Prostate gland (tissue), 2 donors: ENCODE measurements around the gene TNFRSF21.

DNA sequence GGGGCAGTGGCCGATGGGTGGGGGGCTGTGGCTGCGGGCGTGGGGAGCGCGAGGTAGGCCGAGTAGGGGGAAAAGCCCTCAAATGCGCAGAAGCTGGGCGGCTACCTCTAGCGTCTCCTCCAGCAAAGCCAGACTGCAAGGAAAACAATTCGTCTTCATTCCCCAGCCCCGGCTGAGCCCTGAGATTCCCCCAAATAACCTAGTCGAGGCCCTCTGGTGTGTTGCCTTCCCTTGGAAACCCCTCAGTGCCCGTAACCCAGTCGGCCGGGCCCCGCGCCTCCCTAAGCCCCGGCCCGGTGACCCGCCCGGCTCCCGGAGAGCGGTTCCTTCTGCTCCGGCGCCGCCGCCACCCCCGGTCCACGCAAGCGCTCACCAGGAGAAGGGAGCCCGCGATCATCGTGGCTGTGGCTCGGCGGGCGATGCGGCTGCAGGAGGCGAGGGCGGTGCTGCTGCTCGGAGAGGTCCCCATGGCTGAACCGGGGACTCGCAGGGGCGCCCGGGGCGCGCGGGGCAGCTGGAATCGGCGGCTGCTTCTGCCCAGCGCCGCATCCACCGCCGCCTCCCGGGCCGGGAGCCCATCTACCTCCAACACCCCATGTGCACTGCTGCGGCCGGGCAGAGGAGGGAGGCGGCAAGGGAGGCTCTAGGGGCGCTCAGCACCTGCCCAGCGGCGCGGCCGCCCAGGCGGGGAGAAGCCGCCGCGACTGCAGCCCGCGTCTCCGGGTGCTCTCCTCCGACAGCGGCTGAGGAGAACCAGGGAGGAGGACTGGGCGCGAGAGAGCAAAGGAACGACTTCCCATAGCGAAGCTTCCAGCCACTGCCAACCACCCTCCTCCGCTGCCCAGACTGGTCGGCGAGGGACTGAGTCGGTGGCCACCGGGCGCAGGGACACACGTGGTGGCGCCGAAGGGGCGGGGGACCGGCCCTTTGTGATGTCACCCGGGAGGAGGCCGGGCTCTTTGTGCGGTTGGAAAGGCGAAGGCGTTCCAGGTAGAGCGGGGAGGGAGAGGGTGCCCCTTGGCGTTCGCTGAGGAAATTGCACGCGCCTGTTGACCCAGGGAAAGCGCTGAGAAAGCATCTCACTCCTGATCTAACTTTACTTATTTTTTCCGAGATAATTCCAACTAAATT lies at the start of gene TNFRSF21:
Gene TNFRSF21, minus strand, starts transcription at position 863 of the 1,131 bp plus-strand sequence.
- PRO-cap: unidirectional peak, plus-strand start at position 327 of the sequence; unidirectional peak, minus-strand start at position 768 of the sequence; unidirectional peak, minus-strand start at position 848 of the sequence; unidirectional peak, minus-strand start at position 934 of the sequence
- RAMPAGE, long total RNA, 2 experiments: no peak in any of the 2 experiments

GRCh38 chr6:47590108-47590830 lies 108.1 kb upstream of the ADGRF4 start:
- PRO-cap: no peak
- RAMPAGE, long total RNA, 2 experiments: no peak in any of the 2 experiments

DNA sequence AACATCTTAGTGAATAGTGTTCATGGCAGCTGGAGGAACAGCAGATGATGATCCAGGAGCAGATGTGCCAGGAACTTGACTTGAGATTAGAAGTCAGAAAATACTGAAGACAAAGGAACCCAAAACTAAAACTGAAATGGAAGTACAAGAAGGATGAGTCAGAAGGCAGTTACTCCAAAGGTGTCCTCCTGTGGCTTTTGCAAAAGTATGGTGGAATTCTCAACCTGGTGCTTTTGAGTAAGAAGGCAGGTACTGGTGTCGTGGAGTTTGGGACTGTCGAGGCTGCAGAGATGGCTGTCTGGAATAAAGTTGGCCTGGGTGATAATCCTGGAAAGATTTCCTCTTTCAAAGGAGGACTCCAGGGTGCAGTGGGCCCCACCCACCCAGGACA lies 100.9 kb upstream of the ADGRF4 start:
- PRO-cap: no peak
- RAMPAGE, long total RNA, 2 experiments: no peak in any of the 2 experiments

- PRO-cap: no peak
- RAMPAGE, long total RNA, 2 experiments: no peak in any of the 2 experiments
Observed at GRCh38 chr6:48091044-48091737, 19.8 kb downstream of the PTCHD4 start.

- PRO-cap: no peak
- RAMPAGE, long total RNA, 2 experiments: no peak in any of the 2 experiments
Observed at GRCh38 chr6:48389388-48389955, 278.5 kb upstream of the PTCHD4 start.

DNA sequence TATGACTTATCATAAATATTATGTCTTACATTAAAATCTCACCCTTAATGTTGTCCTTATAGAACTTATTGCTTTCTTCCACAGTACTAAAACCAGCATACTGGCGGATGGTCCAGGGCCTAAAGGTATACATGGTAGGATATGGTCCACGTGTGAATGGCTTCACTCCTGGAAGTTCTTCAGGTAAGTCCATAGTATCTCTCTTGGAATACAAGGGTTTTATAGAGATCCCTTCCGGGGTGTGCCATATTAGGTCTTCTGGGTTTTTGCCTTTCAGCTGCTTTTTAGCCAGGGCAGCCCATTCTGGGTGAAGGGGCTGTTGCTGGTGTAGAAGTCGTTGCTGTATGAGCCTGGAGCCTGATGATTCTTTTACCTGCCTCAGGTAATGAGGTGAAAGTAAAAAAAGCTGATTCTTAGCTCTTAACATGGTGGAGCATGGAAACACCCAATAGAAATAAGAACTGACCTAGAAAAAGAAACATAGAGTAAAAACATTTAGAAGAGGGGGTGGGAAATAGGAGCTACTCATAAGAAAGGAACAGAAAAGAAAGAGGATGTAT lies 3.9 kb downstream of the MMUT start:
- PRO-cap: no peak
- RAMPAGE, long total RNA, 2 experiments: no peak in any of the 2 experiments

DNA sequence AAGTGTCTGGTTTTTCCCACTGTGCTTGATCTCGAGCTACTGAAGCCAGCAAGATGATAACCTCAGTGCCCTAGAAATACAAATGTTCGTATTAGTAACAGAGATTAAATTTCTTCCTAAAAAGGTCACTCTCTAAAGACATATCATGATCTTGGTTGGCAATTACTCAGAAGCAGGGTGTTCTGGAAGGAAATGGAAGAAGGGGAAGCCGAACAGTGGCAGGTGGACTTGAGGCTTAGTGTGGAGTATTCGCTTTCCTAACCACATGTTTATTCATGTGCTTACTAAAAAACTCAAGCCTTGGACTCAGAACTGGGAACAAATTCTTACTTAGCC lies 20.1 kb downstream of the C6orf141 start:
- PRO-cap: no peak
- RAMPAGE, long total RNA, 2 experiments: no peak in any of the 2 experiments

DNA sequence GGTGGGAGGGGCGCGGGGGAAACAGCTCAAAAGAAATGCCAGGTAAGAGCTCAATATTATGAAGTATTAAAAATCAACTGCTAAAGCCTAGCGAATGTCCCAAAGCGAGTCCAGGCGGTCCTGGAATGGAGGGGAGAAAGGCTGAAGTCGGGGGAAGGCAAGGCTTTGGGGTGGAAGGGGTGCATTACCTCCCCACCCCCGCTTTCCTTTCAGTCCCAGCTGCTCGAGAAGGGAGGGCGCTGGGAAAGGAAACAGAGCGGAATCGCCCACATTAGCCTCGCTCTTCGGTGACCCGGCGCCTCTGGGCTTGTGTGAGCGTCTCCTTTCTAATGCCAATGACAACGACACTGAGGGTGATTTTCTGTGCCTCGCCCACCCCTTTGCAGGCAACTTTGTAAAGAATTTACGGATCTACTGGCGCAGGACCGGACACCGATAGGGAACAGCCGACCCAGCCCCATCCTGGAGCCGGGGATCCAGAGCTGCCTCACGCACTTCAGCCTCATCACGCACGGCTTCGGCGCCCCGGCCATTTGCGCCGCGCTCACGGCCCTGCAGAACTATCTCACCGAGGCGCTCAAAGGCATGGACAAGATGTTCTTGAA lies 24.1 kb downstream of the TFAP2B start:
- PRO-cap: no peak
- RAMPAGE, long total RNA, 2 experiments: no peak in any of the 2 experiments

GRCh38 chr6:52267770-52268286 lies 16.7 kb downstream of the MCM3 start:
- PRO-cap: no peak
- RAMPAGE, long total RNA, 2 experiments: start-site peak on the minus strand in 1 of 2 experiments, at chr6:52268027-52268052 at its widest, 10 reads per replicate

DNA sequence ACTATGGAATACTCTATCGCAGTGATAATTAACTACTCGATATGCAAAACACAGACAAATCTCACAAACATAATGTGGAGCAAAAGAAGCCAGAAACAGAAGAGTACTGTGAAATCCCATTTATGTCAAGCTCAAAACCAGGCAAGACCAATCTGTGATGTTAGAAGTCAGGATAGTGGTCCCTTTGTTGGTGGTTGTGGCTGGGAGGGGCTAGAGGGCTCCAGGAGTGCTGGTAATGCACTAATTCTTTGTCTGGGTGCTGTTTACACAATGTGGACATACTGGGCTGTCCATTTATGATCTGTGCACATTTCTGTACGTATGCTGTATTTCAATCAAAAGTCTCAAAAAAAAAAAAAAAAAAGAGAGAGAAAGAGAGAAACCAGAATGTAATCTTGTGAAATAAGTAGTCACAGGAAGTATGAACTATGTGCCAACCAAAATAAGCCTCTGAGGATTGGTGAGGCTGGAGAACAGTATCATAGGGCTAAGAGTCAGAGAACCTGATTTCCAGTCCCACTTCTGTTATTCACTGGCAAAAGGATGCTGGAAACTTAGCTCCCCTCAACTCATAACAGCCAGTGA lies 19.5 kb upstream of the TRAM2 start:
- PRO-cap: no peak
- RAMPAGE, long total RNA, 2 experiments: no peak in any of the 2 experiments

DNA sequence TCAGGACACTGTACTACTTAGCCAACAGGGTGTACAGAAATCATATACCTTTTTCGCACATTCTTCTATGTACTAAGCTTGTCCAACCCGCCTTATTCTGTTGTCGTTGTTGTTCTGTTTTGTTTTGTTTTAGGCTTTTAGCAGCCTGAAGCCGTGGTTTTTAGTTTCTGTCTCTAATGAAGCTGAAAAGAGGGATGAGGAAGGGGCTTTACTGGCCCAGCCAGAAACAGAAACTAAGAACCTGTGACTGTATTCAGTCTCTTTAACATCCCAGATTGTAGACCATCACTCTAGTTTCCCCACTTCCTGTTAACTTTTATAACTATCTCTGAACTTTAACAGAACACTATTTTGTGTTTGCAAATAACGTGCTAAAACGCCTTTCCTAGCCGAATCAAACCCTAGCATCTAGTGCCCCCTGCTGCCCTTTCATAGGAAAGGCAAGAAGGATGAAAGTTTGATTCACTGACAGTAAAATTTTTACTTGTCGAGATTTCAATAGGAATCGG lies 7.4 kb upstream of the TMEM14A start:
- PRO-cap: no peak
- RAMPAGE, long total RNA, 2 experiments: no peak in any of the 2 experiments

GRCh38 chr6:52723901-52724520 lies 39.3 kb downstream of the GSTA2 start:
- PRO-cap: no peak
- RAMPAGE, long total RNA, 2 experiments: no peak in any of the 2 experiments

- PRO-cap: no peak
- RAMPAGE, long total RNA, 2 experiments: no peak in any of the 2 experiments
Observed at GRCh38 chr6:52724890-52725747, 38.2 kb downstream of the GSTA2 start.

- PRO-cap: no peak
- RAMPAGE, long total RNA, 2 experiments: no peak in any of the 2 experiments
Observed at GRCh38 chr6:52993389-52993882, 1.6 kb downstream of the GSTA4 start.

- PRO-cap: no peak
- RAMPAGE, long total RNA, 2 experiments: no peak in any of the 2 experiments
Observed at GRCh38 chr6:53290972-53291618, 57.7 kb downstream of the ELOVL5 start.

GRCh38 chr6:53334979-53336119 lies 13.4 kb downstream of the ELOVL5 start:
- PRO-cap: bidirectional peak, plus-strand start at chr6:53335627, minus-strand start at chr6:53335447
- RAMPAGE, long total RNA, 2 experiments: no peak in any of the 2 experiments

DNA sequence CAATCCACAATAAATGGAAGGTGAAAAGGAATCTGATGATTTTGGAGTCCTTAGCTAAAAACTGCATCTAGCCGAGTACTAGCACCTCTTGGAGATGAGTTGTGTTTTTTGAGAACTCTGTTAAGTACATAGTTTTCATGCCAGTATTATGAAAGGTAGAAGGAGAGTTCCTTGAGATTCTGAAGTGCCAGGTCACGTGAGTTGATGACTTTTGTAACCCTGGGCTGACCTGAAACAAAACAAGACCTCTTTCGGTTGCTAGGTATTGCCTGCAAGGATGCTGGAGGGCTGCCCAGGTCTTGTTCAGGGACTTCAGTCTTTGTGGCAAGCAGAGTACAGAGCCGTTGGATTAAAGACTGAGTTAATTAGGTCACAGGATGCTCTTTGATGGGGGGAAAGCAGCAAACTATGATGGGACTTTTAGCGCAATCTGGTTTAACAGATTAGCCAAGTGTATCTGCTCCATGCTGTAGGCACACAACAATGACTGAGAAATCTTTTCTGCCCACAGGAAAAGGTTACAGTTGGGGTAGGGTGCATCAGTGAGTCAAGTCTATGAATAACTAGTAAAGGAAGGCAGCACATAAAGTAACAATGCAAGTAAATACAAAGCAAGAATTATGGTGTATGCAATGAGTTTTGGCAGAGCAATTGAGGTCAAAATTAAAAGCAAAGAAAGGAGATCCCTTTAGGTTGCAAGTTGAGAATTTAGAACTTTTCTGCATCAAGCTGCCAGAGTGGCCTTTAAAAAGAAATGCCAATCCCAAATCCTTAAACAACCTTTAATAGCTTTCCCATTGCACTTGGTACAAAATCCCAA lies 12.9 kb upstream of the ELOVL5 start:
- PRO-cap: no peak
- RAMPAGE, long total RNA, 2 experiments: no peak in any of the 2 experiments

- PRO-cap: bidirectional peak, plus-strand start at chr6:53796127, minus-strand start at chr6:53796085
- RAMPAGE, long total RNA, 2 experiments: no peak in any of the 2 experiments
Observed at GRCh38 chr6:53795562-53796627, 1.1 kb downstream of the LRRC1 start.

- PRO-cap: unidirectional peak, minus-strand start at chr6:53811296
- RAMPAGE, long total RNA, 2 experiments: no peak in any of the 2 experiments
Observed at GRCh38 chr6:53810960-53811681, 16.3 kb downstream of the LRRC1 start.

DNA sequence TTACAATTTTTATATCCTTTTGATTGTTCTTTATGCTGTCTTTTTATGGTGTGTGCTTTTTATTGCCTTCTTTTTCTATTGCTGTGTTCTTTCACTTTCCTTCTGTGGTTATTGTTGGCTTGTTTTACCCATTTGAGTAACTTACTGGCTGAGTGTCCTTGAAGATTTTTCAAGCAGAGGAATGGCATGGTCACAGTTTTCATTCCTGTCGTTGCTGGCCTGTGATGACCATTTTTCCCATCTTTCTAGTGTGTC lies 30.9 kb downstream of the LRRC1 start:
- PRO-cap: no peak
- RAMPAGE, long total RNA, 2 experiments: no peak in any of the 2 experiments